Diencephalon (tissue), 2 donors: Measurements from ENCODE around the genes UHMK1 and LRRC52.

- RAMPAGE, long total RNA = no peak
Measured at GRCh38 chr1:162386066-162386958, 4.8 kb downstream of the C1orf226 start.

- RAMPAGE, long total RNA = no peak
Measured at GRCh38 chr1:162497464-162497930, at the start of gene UHMK1. Gene UHMK1 (plus strand): TSS chr1:162497818.

DNA sequence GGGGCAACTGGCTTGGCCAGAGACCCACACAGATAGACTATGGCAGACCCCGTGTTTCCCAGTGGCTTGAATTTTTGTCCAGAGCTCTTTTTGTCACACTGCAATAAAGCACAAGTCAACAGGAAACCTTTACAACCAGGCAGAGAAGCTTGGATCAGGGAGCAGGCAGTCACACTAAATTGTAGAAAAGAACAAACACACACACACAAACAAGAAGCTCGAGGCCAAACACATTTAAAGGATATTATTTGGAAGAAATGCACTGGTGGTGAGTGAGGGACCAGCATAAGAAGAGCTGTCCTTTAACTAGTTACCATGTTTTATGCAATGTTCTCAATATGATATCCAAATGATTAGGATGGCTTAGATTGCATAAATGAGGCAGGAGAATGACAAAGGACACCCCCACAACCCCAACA lies 35.1 kb downstream of the DDR2 start:
- RAMPAGE, long total RNA = no peak

DNA sequence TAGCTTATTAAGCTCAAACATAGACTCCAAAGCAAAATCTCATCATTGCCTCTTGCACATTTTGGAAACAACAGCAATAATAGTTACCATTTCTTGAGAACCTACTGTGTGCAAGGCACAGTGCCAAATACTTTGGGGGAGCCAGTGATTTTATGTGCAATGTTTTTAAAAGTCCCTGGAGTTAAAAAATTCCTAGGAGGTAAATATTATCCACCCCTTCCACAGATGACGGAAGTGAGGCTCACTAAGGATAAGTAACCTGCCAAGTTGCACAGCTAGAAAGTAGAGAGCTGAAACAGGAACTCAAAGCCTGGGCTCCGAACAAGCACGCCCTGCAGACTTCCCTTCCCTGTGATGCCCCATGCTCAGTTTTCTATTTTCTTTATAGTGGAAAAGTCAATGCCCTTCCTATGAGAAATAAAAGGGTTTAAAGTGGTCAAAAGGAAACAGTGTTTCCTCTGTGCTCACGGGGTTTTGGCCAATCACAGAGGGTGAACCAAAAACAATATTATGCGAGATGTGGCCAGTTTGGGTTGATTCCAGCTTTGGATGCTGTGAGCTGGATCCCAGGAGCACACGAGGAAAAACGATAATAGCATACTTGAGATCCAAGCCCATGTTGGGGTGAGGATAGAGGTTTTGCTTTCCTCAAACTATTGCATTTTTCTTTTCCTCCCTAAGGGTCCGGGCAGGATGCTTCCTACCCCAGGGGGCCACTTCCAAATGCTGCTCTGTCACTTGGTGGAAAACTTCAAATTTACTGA lies 44.5 kb downstream of the DDR2 start:
- RAMPAGE, long total RNA = no peak

DNA sequence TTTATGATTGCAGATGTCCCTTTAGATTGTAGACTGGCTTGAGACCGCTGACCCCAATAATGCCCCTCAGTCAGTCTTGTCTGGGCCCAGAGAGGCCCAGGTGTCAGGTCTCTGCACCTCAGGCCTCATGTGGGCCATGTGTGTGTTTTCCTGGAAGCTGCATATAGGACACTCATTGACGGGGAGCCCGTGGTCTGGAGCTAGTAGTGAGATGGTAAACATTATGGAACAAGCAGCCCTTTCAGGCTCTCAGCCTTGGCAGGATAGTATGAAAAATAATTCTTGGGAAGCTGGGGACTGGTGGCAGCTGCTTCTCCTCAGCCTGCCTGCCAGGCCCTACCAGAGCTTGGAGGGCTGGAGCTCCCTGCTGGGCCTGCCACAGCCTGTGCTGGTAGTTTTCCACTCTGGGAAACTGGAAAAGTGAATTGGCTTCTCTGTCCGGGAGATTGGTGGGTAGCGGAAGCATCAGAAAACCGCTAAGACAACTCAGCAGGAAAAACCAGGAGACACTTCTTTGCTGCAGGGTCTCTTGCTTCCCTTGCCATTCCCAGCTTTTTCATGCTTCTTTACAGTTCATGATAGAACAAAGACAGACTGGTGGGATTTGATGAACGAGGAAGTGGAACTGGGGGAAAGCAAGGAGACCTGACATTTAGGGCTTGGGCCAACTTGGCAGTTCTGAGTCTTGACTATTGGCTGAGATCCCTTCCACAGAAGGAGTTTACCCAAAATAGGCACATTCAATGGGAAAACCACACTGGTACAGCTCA lies 57.7 kb upstream of the HSD17B7 start:
- RAMPAGE, long total RNA = no peak

GRCh38 chr1:163166688-163167057 lies 36.0 kb downstream of the RGS5 start:
- RAMPAGE, long total RNA = no peak

DNA sequence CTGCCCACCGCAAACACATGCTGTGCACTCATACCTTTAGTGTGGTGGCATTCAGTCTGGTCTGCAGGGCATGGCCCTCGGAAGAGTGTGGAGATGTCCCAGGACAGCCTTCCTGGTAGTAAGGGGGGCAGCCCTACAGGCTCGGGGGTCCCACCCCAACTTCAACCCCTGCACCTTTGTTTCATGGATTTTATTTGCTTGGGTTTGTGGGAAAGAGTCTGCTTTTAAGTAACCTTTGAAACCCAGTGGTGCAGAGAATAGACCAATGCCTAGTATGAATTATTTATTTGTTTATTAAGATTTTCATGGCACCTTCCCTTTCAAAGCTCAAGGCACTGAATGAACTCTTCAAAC lies 87.9 kb downstream of the PBX1 start:
- RAMPAGE, long total RNA = no peak

GRCh38 chr1:164720729-164721616 lies 162.0 kb downstream of the PBX1 start:
- RAMPAGE, long total RNA = no peak

DNA sequence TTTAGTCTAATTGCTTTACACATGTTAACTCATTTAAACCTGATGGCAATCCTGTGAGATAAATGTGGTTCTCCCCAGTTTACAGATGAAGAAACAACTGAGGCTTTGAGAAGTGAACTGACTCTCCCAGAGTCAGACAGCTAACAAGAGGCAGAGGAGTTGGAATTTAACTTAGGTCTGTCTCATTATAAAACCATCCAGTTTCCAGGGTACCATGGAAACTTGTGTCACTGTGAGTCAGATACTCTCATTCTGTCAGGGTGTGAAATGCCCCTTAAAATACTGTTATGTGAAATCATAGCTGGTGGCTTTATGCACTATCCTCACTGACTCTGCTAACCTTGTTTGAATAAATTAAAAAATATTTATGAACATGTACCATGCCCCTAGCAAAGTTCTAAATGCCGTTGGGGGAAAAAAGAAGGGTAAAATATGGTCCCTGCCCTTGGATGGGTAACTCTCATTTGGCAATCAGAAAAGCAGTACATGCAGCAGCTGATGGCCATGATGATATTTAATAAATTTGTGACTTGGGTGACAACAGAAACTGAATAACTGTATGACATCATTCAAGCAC lies 206.7 kb downstream of the PBX1 start:
- RAMPAGE, long total RNA = no peak

- RAMPAGE, long total RNA = no peak
Measured at GRCh38 chr1:164773410-164773996, 214.5 kb downstream of the PBX1 start.

DNA sequence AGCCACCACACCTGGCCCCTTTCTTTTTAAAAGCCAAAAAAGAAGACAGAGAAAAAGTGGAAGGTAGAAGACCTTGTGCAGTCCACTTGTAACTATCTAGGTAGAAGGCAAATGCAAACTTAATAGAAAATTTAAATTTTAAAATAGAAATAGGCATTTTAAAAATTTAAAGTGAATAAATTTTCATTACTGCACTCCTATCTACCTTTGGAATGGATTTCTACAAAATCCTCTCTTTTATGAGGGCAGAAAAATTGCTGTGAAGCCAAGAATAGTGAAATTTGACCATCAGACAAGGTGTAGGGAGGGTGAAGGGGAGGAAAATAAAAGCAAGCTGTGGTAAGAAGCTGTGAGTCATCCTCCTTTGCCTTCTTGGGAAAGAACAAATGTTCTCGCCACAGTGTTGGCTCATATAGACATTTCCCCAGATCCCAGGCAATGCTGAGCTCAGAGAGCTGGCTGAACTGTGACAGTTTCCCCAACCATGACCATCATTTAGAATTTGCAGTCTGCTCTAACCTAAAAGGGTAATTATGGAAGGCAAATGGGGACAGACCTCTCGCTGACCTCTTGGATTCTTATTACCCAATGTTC lies 235.3 kb downstream of the PBX1 start:
- RAMPAGE, long total RNA = no peak

- RAMPAGE, long total RNA = no peak
Measured at GRCh38 chr1:165234969-165236317, 121.1 kb downstream of the LMX1A start.

GRCh38 chr1:165436901-165437272 lies 8.0 kb downstream of the RXRG start:
- RAMPAGE, long total RNA = no peak

DNA sequence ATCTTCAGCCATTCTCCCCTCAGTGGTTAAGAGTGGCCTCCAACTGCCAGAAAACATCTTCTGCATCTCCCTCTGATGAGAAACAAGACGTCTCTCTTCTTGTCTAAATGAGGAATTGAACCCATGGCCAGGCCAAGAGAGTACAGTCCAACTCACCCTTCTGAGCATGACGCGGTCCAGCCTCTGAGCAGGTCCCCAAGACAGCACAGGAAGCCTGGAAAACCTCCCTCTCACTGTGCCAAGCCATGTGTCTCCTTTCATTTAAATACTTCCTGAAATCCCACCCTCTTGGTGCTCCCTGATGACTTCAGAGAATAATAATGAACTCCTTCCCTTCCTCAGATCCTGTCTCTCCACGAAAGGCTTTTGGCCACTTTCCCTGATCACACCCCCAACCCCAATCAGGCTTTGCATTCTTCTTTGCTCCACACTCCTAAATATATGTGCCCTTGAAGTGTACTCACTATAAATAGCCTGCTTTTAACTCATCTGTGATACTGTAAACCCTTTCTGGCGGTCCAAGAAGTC lies 16.3 kb upstream of the LRRC52 start:
- RAMPAGE, long total RNA = no peak

DNA sequence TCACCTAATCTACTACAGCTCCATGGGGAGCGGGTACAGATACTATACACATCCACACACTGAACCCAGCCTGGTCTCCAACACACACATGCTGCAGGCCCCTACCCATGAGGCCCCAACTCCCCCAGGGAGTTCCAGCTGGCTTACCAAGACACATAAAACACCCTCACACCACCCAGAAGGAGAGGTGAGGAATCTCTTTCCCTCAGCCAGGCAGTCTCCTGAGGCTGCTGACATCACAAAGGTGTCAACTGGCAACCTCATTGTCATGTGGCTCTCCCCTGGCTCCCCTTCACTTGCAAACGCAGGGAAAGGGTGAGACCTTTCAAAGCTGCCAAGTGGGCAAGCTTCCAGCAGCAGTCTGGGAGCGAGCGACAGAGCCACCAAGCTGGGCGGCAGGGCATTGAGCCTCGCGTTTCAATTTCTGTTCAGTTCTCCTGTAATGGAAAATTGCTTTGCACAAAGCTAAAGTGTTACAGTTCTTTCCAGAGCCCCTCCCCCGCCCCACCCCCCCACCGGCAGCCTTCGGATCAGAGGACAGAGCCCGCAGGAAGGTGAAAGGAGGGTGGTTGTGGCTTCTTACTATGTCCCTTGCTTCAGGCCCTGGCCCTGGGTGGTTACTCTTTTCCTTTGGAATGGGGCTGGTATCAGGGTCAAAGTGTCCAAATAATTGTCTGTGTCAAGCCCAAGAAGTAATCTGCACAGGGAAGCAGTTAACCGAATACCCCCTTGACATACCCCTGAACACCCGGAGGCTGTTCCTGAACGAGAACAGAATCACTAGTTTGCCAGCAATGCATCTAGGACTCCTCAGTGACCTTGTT lies at the start of gene LRRC52:
TSS of gene LRRC52 (plus strand) at position 288 of the 824 bp plus-strand sequence.
- RAMPAGE, long total RNA = no peak

- RAMPAGE, long total RNA = no peak
Measured at GRCh38 chr1:165597682-165599131, 32.8 kb upstream of the MGST3 start.

DNA sequence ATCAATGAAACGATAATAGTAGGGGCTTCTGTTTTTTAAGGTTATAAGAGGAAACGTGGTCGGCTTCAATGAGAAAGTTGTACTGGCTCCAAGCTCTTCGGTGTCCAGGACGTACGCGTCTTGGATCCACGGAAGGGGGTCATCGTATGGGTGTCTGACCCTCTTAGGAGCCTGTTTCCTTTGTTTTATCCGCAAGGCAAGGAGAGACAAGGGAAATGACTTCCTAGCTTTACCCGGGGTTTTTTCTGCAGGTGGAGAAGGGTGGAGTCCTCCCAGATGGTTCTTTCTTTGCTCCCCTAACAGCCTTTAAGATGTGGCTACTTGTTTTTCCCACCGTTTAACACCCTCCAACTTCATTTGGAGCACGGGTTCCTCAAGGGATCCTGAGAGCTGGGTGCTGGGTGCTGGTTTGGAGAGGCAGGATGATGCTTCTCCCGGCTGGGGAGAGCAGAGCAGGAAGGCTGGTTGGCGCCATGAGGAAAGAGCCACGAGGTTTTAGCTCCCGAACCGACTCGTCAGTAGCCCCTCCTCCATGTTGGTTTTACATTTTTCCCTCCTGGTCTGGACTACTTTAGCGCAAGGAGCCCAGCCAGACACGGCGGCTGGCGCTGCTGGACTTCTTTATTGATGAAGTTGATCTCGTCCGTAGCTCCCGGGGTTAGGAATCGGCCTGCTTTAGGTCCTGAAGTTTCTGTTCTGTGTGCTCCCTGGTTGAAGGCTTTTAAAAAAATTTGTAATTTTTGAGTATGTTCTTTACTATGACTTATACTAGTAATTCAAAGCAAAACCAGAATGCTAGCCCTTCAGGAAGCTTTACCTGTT lies 1.3 kb downstream of the UCK2 start:
- RAMPAGE, long total RNA = no peak

- RAMPAGE, long total RNA = no peak
Measured at GRCh38 chr1:165858295-165858904, 31.0 kb downstream of the UCK2 start.

DNA sequence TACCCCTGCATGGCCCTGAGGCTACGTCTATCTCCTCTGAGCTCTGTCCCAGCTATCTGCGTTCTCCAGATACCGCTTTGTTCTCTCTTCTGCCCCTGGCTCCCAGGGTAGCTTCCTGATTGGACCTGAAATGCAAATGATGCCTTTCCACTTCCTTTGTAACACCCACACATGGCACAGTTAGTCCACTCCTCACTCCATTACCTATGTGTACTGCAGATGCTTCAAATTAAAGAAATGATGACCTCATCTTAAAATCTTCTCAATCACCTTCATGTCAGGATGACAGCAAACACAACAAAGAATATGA lies 138.6 kb upstream of the POGK start:
- RAMPAGE, long total RNA = no peak

DNA sequence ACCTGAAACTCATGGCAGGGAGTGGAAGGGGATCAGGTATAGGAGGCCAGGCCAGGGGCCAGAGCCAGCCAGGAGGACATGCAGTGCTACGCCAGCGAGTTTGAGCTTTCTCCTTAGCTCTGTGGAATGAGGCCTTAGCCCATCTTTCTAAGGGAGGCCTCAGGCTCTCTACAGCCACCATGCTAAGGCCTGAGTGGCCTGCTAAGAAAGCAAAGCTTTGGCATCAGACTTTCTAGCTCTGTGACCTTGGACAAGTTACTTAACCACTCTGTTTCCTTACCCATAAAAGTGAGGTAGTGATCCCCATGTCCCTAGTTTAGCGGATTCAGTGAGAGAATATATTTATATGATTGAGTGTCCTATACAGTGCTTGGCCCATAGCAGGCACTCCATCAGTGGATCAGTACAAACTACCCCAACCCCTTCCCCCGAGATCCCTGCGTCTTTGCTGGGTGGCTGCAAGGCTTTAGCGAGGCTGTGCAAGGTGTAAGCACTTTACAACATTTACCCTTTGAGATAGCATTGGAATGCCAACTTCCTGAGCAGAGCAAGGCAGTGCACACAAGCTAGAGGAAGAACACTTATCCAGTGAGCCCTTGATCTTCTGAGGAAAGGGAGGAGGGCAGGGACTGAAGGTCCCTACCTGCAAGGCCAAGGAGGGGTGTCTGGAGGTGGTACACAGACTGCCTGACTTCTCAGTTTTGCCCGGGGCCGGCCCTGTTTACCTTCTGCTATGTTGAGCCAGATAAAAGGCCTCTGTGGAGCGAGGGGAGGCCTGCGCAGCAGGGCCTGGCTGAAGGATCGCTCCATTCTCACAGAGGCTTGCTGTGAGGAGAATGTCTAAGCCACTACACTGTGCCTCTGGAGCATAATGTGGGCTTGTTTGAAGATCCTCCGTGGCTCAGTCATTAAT lies 4.2 kb downstream of the POGK start:
- RAMPAGE, long total RNA = no peak